SJCRH30 (cell line): Measurements from ENCODE around the genes CKB and XRCC3.

GRCh38 chr14:103130962-103131531 lies 7.8 kb downstream of the TNFAIP2 start:
- RAMPAGE, long total RNA, result no peak

- RAMPAGE, long total RNA, result no peak
Measured at GRCh38 chr14:103220568-103221200, 97.4 kb downstream of the TNFAIP2 start.

- RAMPAGE, long total RNA, result no peak
Measured at GRCh38 chr14:103243803-103244472, 90.1 kb upstream of the EIF5 start.

GRCh38 chr14:103255477-103255855 lies 78.6 kb upstream of the EIF5 start:
- RAMPAGE, long total RNA, result no peak

DNA sequence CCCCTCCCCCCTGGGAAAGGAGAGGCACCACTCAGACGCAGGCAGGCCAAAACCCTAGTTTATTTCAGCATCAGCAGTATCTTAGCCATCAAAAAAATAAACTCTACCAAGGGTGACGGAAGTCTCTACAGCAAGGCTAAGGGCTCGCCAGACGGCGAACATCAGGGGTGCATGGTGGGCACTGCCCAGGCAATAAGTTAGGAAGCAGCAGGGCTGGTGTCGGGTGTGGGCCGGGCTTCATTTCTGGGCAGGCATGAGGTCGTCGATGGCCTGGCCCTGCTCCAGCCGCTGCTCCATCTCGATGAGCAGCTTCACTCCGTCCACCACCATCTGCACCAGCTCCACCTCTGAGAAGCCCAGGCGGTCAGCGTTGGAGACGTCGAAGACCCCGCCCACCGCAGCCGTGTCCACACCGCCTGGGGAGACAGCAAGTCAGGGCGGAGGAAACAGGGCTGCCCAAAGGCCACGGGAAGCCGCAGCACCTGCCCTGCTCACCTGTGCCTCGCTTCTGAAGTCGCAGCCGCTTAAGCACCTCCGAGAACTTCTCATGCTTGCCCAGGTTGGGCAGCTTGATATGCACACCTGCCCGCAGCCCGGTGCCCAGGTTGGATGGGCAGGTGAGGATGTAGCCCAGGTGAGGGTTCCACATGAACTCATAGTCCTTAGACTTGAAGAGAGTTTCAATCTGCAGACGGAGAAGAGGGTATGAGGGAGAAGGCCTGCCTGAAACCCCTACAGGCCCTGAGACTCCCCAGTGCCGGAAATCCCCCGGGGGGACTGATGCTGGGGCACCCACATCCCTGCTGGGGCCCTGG lies 2.8 kb downstream of the CKB start:
- RAMPAGE, long total RNA, result no peak

DNA sequence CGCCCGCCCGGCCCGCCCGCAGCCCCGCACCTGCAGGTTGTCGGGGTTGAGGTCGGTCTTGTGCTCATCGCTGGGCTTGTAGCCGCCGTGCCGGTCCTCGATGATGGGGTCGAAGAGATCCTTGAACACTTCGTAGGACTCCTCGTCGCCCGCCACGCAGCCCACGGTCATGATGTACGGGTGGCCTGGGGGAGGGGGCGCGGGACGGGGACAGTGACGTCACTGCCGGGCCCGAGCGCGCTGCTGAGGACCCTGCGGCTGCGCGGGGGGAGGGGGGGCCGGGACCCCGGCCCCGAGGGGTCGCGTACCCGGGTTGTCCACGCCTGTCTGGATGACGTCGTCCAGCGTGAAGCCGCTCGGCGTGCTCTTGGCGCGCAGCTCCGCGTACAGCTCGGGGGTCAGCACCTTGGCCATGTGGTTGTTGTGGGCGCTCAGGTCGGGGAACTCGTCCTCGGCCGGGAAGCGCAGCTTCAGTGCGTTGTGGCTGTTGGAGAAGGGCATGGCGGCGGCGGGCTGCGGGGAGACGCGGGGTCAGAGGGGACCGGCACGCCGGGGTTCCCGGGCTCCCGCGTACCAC lies 549 bp downstream of the CKB start:
- RAMPAGE, long total RNA, result no peak

GRCh38 chr14:103522570-103523560 lies at the start of gene CKB:
TSS of gene CKB (minus strand) at chr14:103522830.
- RAMPAGE, long total RNA, result no peak

- RAMPAGE, long total RNA, result no peak
Measured at GRCh38 chr14:103525057-103525895, 2.6 kb upstream of the CKB start.

DNA sequence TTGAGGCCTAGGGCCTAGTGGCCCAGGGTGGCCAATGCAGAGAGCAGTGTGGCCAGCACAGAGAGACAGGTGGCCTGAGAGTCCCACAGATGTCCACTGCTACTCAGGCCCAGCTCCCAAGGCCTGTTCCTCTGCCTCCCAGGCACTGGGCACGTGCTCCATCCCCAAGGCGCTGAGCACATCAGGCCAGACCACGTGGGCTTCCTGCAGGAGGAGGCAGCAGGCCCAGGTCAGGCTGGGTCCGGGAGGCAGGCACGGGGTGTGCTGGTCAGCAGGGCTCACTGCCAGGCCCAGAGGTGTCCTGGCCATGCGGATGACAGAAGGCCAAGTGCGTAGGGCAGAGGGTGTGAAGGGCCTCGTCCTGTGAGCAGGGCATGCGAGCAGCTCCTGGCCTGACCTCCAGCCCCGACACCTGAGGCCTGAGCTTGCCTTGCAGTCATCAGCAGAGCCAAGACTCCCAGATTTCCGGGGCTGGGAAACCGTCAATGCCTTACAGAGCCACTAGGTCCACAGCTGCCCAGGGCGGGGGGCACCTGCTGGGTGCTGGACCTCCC lies 14.8 kb downstream of the TRMT61A start:
- RAMPAGE, long total RNA, result no peak

DNA sequence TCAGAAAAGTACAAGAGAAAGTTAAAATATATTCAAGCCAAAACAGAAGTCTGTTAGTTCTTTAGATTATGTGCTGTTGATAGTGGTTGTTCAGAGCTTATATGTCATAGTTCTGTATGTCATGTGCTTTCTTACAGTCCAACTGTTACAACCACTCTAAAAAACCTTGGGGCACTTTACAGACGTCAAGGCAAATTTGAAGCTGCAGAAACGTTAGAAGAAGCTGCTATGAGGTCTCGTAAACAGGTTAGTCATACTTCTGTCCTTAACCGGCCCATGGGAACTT lies 38.0 kb downstream of the XRCC3 start:
- RAMPAGE, long total RNA, result no peak

GRCh38 chr14:103715195-103715582 lies at the start of gene XRCC3:
TSS of gene XRCC3 (minus strand) at chr14:103715451.
- RAMPAGE, long total RNA, result no peak

DNA sequence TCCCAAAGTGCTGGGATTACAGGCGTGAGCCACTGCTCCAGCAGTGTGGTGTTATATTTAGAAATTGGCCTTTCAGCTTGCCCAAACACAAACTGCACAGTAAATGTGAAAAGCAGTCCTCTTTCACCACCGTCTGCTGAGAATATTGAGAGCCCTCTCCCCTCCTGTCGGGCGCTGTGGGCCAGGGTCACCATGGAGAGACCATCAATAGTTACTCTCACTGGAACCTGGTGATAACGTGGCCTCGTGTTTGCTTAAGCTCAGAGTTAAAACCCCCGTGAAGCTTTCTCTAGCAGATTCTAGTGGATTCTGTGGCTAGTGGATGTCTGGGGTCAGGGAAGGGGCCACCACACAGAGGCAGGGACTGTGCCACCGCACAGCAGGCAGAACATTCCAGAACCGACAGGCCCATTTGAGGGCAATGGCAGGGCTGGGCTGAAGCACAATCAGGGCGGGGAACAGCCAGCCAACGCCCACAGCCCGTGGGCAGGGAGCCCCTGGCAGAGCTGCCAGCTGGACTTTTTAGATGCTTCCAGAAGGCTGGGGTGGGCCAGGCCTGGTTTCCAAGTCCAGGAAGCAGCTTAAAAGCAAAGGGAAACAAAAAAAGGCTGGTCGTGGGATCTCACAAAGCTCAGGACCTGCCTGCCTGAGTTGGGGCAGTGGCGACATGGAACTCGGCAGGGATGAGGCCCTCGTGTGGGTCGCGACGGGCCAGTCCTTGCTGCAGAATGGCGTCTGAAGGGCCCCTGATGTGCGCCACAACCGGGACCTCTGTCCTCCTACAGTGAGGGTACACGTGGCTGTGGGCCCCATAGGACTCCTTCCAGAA lies 7.5 kb downstream of the ZFYVE21 start:
- RAMPAGE, long total RNA, result no peak

DNA sequence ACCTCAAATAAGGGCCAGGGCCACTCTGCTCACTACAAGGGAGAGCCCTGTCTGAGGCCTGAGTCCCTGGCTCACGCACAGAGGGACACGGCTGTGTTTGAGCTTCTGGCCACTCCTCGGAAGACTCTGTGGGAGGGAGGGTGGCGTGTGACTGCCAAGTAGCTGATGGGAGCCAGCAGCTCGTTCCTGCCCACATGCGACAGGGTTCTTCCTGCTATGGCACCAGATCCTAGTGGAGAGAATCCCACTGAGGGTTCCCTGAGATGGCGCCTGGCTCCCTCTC lies 23.5 kb downstream of the ZFYVE21 start:
- RAMPAGE, long total RNA, result no peak

DNA sequence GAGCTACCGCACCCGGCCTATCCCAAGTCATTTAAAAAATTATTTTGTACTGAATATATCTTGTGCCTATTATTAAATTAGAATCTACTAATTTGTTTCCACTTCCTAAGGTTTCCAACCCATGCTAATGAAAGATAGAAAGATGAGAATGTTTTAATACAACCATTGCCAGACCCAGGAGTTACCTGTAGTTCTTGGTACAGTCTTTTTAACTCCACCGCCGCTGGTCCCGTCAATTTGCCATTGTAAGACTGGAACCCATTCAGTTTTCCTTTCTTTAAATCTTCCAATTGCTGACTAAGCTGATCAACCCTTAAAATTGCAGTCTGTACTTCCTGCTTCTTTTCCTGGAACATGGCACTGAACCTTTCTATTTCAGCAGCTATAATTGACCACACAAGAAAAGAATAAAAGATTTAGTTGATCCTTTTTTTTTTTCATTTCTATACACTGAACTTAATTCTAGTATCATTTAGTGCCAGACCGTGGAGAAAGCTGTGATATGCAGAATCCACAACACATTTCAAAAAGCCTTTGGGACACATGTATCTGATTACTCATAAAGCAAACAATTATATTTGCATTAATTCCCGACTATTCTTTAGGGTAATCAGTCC lies 37.3 kb downstream of the ZFYVE21 start:
- RAMPAGE, long total RNA, result no peak

DNA sequence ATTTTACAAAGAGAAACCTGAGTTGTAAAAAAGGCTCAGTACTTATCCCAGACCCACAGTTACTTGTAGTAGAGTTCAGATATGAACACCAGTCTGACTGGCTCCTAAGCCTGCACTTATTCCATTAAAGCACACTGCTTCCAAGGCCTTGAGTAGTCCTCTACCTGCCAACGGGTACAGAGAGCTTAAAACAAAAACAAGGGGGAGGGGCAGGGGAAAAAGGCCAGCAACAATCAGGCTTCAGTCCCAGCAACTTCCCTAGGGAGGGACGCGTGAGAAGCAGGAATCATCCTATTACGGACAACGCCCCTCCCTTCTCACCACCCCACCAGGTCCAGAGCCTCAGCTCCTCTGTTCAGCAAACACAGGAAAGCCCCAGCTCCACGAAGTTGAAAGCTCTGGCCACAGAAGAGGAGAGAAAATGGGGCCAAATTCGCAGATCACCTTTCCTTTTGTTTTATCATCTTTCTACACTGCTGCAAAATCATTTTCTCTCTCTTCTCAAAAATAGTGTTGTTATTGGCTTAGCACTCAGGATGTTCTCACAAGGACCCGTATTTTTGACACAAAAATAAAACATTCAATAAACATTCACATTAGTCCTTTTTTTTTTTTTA lies 27.4 kb downstream of the PPP1R13B start:
- RAMPAGE, long total RNA, result no peak

- RAMPAGE, long total RNA, result no peak
Measured at GRCh38 chr14:104117798-104118442, 20.5 kb upstream of the KIF26A start.

DNA sequence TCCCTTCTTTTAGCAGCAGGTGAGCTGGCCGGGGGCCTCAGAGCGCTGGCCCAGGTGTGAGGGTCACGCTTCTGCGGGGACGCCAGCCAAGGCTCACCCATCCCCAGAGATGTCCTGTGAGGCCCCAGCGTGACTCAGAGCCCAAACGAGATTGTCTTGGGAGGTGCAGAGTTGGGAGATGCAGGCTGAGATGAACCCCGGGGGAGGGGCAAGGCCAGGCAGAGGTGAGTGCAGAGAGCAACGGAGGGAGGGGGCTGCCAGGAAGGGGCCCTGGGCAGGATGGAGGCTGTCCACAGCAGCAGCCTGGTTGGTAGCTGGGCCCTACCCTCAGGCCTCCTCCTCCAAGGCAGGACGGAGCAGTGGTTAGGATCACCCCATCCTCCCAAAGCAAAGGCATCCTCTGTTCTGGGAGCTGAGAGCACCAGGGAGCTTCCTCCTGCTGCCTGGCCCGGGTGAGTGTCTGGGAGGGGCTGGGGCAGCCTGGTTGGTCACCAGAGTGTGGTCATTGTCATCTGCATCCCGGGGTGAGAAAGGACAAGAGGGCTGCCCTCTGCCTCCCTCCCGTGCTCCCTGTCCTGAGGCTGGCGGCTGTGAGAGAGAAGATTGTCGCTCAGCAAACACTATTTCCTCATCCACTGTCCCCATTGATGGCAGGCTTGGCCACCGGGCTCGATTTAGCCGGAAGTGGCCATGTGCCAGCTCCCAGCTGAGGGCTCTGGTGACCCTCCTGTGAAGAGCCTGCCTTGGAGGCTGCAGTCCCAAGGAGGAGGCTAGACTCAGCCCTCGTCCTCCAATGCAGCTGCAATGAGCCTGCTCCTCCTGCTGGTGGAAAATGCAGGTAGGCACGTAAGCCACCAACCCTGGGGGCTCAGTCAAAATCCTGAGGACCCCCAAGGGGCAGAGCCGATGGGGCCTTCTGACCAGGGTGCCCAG lies 155.4 kb downstream of the KIF26A start:
- RAMPAGE, long total RNA, result no peak

- RAMPAGE, long total RNA, result no peak
Measured at GRCh38 chr14:104580224-104580515, 606 bp downstream of the C14orf180 start.

DNA sequence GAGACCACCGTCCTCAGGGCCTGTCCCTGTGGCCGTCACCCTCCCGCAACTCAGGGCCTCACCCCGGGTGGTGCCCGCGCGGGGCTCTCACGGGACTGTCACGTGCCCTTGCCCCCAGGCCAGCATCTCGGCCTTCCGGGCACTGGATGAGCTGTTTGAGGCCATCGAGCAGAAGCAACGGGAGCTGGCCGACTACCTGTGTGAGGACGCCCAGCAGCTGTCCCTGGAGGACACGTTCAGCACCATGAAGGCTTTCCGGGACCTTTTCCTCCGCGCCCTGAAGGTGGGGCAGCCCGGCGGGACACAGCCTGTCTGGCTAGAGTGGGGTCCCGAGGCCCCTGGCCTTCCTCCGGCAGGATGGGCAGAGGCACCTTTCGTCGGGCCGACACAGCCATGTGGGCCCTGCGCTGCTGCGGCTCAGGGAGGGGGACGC lies 11.3 kb upstream of the ADSS1 start:
- RAMPAGE, long total RNA, result no peak

DNA sequence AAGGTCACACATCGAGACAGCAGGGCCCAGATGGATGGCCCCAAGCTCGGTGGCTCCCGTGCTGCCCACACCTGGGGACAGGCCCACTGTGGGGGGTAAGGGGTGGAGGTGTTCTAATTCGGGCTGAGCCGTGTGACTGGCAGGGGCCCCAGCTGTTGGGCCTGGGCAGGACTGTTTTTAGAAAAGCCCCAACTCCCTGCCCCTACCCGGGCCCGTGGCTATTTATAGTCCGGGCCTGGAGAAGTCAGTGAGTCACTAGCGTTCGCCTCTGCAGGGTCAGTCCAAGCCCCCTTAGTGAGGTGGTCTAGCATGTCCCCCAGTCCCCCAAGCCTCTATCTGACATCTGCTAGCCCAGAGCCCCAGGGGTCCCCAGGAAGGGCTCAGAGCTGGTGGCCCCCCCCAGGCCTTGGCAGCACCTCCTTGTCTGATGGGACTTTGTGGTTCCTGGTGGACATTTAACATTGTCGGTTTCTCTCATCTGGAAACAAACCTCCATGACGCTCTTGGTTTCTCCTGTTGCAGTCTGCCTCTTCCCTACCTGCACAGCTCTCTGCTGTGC lies 1.9 kb upstream of the ADSS1 start:
- RAMPAGE, long total RNA, result no peak